Left lobe of liver (tissue), 1 donor: ENCODE measurements around a stretch of chr6.

DNA sequence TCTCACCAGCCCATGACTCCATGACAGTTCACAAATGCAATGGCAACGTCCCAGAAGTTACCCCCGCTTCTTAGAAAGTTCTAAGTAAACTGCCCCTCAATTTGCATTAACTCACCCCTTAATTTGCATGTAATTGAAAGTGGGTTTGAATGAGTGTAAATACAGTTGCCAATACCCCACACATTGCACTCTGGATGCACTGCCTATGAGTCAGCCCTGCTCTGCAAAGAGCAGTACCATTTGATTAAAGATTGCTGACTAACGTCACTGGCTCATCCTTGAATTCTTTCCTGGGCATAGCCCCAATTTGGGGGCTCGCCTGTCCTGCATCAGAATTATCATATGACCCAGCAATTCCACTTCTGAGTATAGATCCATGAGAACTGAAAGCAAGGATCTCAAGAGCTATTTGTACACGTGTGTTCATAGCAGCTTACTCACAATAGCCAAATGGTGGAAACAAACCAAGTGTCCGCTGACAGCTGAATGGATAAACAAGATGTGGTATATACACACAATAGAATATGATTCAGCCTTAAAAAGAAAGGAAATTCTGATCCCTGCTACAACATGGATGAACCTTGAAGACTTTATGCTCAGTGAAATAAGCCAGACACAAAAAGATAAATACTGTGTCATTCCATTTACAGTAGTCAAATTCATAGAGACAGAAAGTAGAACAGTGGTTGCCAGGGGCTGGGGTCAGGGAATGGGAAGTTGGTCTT, 36.3 kb downstream of the MYLK4 start:
- PRO-cap = no peak

- PRO-cap = no peak
These were observed 1.3 kb downstream of the WRNIP1 start for GRCh38 chr6:2766643-2766786.

- PRO-cap = no peak
These were observed 4.9 kb downstream of the WRNIP1 start for GRCh38 chr6:2769921-2770594.

- PRO-cap = no peak
These were observed 10.0 kb downstream of the SERPINB1 start for GRCh38 chr6:2831462-2832216.

DNA sequence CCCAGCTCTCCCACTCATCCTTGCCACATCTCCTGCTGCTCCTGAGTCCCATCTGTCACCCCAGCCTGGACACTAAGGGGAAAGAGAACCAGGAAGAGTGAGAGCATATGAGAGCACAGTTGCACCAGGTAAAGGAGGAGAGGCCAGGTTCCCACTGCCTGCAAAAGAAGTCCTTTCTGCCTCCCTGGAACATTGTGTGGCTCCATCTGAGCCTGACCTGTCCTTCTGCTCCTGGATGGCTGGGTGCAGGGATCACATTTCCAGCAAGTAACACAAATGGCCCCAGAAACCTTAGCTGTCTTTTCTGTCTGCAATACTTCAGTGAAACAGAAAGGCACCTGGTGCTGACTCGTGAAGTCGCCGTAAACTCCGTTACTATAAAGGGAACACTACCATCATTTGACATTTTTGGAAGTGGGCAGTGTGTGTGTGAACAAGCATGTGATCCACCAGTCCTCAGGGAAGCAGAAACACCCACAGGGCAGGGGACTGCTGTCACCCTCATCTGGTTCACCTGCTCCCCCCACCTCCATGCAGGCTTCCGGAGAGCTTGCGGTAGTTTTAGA, 24.0 kb downstream of the SERPINB6 start:
- PRO-cap = no peak

- PRO-cap = unidirectional peak, plus-strand start at chr6:2998543
These were observed 1.4 kb upstream of the NQO2 start for GRCh38 chr6:2998252-2998717.

DNA sequence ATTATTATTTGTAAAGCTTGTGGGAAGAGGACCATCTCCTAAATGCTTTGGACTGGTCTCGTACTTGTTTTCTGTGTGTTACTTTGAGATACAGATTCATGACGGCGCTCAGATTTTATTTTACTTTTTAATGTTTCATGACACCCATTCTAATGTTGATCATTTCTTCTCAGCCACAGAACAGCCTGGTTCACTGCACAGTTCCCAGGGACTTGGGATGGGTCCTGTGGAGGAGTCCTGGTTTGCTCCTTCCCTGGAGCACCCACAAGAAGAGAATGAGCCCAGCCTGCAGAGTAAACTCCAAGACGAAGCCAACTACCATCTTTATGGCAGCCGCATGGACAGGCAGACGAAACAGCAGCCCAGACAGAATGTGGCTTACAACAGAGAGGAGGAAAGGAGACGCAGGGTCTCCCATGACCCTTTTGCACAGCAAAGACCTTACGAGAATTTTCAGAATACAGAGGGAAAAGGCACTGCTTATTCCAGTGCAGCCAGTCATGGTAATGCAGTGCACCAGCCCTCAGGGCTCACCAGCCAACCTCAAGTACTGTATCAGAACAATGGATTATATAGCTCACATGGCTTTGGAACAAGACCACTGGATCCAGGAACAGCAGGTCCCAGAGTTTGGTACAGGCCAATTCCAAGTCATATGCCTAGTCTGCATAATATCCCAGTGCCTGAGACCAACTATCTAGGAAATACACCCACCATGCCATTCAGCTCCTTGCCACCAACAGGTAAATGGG, 13.0 kb upstream of the BPHL start:
- PRO-cap = no peak

DNA sequence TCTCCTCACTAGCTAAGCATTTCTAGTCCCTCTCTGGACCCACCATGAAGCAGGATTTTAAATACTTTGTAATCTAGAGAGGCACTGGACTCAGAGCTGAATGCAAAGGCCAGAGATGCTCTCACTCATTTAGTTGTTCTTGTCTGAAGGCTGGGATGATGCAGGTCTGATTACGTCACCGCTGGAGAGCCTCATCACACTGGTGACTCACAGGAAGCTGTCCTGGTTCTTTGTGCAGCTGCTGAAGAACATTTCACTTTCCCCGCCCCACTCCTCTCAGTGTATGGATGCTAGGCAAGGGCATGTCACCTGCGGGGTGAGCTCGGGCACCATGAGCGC, 19.4 kb upstream of the TUBB2A start:
- PRO-cap = no peak

GRCh38 chr6:3203059-3203711, 24.3 kb downstream of the TUBB2B start:
- PRO-cap = no peak

DNA sequence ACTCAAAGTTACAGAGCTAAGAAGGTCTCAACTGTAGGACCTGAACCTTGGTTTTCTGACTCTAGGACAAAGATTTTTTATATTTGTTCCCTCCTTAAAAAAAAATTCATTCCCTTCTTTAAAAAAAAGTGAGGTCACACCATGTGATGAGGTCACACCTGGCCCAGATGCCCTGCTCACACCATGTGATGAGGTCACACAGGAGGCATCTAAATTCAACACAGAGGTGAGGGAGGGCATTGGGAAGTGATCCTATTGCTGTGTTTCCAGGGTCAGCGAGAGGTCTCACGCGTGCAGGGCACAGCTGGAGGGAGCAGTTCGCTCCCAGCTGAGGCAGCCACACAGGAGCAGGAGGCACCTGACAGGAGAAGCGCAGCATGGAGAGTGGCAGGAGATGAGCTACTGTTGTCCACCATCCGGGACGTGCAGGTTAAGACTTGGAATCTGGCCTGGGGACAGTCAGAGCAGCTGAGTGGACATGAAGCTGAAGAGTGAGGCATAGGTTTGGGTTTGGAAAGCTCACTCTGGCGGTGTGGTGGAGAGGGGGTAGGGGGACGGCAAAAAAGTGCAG, 92.4 kb downstream of the SLC22A23 start:
- PRO-cap = no peak

DNA sequence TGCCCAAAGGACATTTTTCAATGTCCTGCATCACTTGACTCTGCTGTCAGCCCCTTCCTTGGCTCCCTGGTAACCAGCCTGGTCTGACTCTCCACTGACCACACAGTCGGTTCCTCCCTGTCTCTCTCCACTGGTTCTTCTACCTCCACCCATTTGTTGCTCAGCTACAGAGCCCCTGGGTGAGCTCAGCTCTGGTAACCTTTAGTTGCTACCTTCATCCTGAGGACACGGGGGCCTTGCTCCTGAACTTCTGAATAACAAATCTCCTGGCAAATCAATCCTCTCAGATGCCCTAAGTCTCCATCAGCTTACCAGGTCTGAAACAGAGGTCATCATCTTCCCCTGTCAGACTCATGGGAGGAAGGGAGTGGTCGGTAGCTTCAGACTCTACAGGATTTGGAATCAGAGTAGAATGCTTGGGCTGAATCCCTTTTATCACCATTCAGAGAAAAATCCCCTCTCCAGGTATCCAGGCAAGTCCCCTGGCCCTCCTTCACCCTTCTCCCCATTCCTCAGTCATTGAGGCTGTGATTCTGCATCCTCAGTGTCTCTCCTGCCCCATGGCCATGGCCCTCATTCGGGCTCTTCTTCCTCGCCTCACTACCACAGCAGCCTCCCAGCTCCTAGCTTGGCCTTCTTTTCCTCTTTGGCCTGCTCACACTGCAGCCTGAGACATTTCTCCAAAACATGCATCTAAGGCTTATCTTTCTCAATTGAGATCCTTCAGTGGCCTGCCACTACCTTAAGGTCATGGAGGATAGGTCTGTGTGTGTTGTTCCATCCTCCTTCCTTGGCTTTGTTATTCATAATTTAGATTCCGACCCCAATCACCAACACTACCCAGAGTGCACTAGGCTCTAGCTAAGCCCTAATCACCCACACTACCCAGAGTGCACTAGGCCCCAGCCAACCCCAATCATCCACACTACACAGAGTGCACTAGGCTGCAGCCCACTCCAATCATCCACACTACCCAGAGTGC, 55.0 kb downstream of the SLC22A23 start:
- PRO-cap = no peak

- PRO-cap = no peak
These were observed 46.2 kb downstream of the SLC22A23 start for GRCh38 chr6:3410361-3411323.

DNA sequence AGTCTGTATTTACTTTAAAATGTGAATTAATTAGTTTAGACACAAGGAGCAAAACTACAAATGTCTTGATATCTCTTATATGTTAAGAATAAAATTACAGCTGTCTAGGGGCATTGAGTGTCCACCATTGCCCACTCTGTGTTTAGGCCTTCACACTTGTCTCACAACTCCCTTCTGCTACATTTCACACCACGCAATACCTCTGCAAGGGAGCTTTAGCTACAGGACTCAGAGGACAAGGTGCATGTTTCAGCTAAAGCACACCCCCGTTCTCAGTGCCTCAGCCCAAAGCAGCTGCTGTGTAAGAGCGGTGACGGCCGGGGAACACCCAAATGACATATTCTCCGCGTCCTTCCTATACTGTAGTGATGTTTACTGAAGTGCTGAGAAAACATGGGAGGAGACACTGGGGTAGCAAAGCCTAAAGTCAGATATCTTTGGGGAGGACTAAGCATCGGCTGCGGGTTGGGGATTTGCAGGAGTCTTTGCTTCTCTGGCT, 1.8 kb downstream of the SLC22A23 start:
- PRO-cap = no peak

GRCh38 chr6:3455457-3456482, 1.1 kb downstream of the SLC22A23 start:
- PRO-cap = bidirectional peak, plus-strand start at chr6:3456181, minus-strand start at chr6:3456040

DNA sequence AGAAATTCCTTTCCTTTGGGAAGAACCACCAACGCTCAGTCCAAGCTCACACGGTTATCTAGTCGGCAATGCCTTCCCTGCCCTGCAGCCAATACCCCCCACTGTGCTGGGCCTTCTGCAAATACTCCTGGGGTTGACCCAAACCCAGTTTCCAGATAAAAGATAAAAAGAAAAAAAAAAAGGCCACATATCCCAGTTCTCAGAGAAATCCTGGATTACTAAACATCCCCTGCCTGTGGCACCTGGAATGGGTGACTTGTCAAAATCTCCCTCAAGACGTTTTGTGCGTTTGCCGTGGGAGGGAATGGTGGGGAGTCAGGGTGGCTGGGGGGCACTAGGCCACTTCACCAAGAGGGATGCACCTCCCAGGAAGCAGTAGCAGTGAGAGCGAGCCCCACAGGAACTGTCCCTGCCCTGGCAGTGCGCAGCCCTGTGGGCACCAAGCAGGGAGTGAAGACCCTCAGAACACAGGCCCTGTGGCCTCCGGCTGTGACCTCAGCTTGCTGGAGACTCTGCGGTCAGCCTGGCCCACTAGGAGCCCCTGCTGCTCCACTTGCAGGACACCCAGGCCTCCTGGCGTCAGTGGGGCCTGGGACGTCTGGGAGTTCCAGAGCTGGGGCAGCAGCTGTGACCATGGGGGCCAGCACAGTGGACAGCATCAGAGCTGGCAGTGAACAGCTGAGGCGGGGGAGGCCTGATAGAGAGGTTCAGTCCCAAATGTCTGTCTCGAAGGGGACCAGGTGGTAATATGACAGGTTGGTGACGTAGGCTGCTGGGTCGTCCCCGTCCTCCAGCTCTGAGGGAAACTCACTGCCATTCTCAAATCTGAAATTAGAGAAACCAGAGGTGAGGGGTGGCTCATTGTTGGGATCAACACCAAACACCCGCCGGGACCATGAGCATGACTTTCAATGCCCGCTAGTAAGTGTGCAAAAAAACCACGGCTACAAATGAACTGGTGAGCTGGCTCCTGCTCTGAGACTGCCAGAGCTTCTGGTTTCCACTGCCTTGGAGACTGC, 28.3 kb downstream of the PXDC1 start:
- PRO-cap = no peak

GRCh38 chr6:3759552-3760219, 8.2 kb upstream of the PXDC1 start:
- PRO-cap = no peak

DNA sequence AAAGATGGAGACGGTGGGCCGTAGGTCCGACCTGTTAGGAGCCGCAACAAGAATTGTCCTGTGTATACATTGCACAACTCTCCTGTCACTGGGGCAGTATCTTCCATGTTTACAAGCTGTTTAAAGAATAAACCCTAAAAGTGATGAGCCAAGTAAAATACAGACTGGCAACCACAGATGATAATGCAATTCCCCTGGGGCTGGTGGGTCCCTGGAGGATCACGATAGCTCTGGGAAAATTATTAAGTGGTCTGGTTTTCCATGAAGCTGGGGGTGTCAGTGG, 8.1 kb upstream of the FAM50B start:
- PRO-cap = bidirectional peak, plus-strand start at position 155 of the sequence, minus-strand start at position 55 of the sequence

GRCh38 chr6:3888620-3888989, 39.4 kb downstream of the FAM50B start:
- PRO-cap = no peak

- PRO-cap = no peak
These were observed 76.9 kb downstream of the FAM50B start for GRCh38 chr6:3925954-3926495.

DNA sequence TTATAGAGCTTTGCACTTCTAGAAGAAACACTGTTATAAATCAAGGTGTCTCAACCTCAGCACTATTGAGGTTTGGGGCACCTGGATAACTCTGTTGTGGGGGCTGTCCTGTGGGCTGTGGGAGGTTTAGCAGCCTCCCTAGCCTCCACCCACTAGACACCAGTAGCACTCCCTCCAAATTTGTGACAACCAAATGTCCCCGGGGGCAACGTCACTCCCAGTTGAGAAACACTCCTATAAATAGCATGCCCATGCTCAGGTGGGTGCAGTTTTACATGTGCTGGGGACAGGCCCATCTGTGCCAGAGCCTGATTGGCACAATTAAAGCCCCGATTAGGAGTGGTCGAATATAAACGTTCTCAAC, 78.9 kb downstream of the FAM50B start:
- PRO-cap = no peak